Measurements from ENCODE around the genes C9orf152 and SVEP1.

DNA sequence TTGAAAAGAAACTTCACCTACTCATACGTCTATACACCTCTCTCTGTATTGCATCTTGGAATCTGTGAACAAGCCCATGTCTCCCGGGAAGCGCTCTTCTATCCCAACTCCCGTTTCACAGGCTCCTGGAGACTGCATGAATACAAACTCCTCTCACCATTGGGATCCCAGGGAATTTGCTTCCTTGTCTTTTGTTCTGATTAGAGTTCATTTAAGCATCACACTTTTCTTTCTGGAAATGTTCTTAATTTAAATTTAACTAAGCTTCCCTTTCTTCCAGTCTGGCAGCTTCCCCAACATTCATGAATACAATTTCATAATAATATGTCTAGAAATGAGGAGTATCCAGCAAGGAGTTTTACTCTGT is 157.8 kb downstream of the C9orf152 start:
- PRO-cap, 3 experiments = no peak in any of the 3 experiments
- RAMPAGE, long total RNA, 2 experiments = no peak in any of the 2 experiments
- RRBS = no CpG with 5 or more reads among the region's 4 CpGs

DNA sequence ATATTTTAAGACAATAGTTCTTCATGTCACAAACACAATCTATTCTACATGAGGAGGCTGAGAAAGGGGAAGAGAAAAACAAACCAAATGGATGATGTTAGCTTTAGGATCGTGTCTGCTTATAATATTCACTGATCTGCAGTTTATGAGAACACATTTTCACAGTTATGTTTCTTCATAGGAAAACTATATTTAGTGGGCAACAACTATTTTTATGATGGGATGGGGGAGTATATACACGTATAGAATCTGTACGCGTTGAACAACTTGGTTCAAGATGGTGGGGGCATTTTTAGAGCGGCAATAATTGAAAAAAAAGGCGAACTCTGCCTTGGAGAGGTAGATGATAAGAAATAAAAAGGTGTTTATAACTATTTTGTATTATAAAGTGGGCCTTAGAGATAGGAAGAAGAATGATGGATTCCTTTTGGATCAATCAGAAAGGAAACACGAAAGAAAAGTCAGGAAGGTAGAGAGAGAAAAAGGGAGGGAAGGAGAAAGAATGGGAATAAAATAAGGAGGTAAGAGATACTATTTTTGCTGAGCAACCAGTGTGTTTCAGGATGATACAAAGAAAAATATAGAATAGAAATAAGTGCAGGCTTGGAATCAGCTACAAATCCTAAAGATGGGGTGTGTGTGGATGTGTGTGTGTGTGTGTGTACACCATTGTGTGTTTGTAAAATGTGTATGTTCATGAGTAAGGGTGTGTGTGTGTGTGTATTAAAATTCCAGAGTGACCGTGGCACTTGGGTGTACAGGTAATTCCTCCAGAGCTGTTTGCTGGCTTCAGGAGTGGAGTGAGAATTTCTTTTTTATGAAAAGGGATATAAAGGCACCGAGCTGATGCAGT is 38.6 kb downstream of the C9orf152 start:
- PRO-cap, 3 experiments = no peak in any of the 3 experiments
- RAMPAGE, long total RNA, 2 experiments = no peak in any of the 2 experiments
- RRBS = no CpG with 5 or more reads among the region's 9 CpGs

GRCh38 chr9:110207966-110208549 is at the start of gene C9orf152:
C9orf152 (minus strand) TSS chr9:110208159.
- PRO-cap, 3 experiments = no peak in any of the 3 experiments
- RAMPAGE, long total RNA, 2 experiments = no peak in any of the 2 experiments
- RRBS = no CpG with 5 or more reads among the region's 12 CpGs

DNA sequence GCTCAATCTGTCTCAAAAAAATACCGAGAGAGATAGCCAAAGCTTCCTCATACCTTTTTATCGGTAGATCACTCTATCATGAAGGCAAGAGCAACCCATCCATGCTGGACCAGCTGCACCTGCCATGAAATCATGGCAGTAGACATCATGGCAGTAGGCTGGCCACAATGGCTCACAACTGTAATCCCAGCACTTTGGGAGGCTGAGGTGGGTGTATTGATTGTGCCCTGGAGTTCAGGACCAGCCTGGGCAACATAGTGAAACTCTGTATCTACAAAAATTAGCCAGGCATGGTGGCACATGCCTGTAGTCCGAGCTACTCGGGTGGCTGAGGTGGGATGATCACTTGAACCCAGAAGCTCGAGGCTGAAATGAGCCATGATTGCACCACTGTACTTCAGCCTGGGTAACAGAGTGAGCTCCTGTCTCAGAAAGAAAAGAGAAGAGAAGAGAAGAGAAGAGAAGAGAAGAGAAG is 1.5 kb upstream of the C9orf152 start:
- PRO-cap, 3 experiments = no peak in any of the 3 experiments
- RAMPAGE, long total RNA, 2 experiments = no peak in any of the 2 experiments
- RRBS = no CpG with 5 or more reads among the region's 5 CpGs

DNA sequence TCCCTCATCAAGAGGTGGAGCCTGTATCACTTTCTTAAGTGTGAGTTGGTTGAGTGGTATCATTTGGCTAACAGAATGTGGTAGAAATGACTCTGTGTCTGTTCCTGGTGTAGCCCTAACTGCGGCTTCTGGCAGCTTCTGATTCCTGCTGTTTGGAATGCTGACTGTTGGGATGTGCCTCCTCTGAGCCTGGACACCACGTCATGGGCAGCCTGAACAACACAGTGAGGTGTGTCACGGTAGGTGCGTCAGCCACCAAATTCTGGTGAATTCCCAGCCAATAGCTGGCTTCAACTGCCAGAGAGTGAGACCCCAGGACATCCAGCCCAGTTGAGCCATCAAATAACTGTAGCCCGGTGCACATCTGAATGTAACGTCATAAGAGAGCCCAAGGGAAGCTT is 6.1 kb upstream of the C9orf152 start:
- PRO-cap, 3 experiments = no peak in any of the 3 experiments
- RAMPAGE, long total RNA, 2 experiments = no peak in any of the 2 experiments
- RRBS = no CpG with 5 or more reads among the region's 6 CpGs

DNA sequence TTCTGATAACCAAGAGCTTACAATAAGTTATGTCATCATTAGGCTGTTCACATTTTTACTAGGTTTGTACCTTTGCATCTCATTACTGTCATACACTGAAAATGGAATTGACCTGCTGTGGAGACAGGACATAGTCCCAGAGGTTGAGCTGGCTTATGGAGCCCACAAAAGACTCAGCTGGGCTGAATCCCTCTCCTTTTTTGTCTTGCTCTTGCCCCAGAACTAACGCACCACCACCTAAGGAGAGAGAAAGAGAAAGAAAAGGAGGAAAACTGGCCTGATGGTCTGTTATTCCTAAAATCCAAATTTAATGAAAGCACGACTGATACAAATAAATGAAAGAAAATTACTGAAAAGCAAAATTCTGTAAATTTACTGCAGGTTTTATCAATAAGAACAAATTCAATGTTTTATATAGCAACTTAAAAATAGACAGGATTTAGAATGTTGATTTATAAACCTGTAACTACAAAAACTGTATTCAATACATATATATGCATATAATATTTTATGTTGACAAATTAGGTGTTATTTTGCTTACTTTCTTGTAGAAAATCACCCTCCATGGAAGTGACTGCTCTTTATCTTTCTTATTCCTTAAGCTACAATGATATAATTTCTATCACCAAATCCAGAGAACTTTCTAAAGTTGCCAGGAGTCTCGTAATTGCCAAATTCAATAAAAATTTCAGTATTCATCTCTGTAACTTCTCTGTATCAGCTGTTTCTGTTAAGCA is 98.8 kb upstream of the TXNDC8 start:
- PRO-cap, 3 experiments = no peak in any of the 3 experiments
- RAMPAGE, long total RNA, 2 experiments = start-site peak on the minus strand in 1 of 2 experiments, centred at position 490 of the sequence, 5 reads per replicate
- RRBS = no CpG with 5 or more reads among the region's 3 CpGs

DNA sequence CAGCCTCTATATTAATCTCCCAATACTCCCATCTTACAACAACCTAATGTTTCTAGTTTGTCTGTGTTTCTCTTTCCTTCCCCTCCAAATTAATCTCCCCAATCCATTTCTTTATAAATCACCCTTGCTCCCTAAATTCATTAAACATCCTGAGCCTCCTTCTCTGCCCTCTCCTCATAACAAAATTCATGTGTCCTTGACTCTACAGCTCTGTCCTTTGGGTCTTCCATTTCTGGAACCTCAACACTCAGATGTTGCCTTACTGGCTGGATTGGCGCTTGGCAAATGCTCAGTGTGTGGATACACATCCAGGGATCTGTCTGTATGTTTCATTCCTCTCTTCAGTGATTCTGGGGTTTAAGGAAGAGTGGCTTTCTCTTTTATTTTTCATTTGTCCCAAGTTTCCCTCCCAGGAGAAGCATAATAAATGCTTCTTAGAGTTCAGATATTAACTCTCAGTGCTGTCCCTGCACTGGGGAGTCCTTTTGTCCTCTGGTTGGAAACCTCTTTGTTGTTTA is 103.7 kb upstream of the TXNDC8 start:
- PRO-cap, 3 experiments = no peak in any of the 3 experiments
- RAMPAGE, long total RNA, 2 experiments = no peak in any of the 2 experiments
- RRBS = no CpG with 5 or more reads among the region's 1 CpG

DNA sequence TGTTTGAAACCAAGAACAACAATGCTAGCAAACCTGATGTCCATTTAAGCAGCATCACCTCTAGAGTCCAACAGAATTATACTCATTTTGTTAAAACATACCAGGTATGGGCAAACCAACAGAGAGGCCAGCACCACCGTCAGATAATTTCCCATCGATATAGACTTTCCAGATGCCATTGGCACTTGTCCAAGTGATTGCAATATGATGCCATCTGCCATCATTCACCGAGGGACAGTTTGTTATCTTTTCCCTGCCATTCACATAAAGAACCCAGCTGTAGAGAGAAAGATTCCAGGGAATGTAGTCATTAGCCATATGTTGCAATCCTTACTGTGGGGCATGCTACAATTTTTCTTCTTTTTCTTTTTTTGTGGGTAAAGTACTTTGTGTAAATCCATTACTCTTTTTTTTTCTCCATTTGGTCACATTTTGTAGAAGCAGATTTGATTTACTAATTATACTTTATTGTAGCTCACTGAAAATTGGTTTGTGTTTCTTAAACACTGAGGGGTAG is 105.8 kb upstream of the TXNDC8 start:
- PRO-cap, 3 experiments = no peak in any of the 3 experiments
- RAMPAGE, long total RNA, 2 experiments = no peak in any of the 2 experiments
- RRBS = no CpG with 5 or more reads among the region's 3 CpGs

- PRO-cap, 3 experiments = peak in 1 of 3 experiments; most common minus-strand start chr9:110579773 (in 1)
- RAMPAGE, long total RNA, 2 experiments = start-site peak on the minus strand in 2 of 2 experiments, at chr9:110579592-110580103 at its widest, 8 to 15 reads per replicate
- RRBS = 1% methylated on average over 17 of the region's 49 CpGs
Observed at GRCh38 chr9:110579457-110580209, at the start of gene SVEP1. SVEP1 (minus strand) TSS chr9:110579741.

DNA sequence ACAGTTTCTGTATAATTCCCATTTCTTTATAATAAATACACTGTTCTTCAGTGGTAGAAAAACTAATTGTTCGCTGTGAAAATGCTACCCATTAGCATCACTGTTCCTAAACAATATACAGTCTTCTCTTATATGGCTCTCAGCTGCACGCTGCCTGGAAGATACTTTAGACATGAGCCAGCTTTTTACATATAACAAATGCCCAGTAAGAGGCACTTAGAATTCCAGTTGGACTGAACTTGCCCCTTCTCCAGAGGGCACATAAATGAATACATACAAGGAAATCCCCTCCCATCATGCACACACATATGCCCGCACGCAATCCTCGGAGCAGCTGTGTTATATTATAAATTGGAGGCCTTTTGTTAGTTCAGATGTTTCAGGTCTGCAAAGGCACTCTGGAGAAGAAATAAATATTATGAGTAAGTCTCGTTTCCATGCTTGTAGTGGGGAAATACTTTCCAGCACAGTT is 17.7 kb upstream of the MUSK start:
- PRO-cap, 3 experiments = no peak in any of the 3 experiments
- RAMPAGE, long total RNA, 2 experiments = no peak in any of the 2 experiments
- RRBS = no CpG with 5 or more reads among the region's 6 CpGs

- PRO-cap, 3 experiments = no peak in any of the 3 experiments
- RAMPAGE, long total RNA, 2 experiments = no peak in any of the 2 experiments
- RRBS = no CpG with 5 or more reads among the region's 2 CpGs
Observed at GRCh38 chr9:110750054-110750811, 81.6 kb downstream of the MUSK start.

DNA sequence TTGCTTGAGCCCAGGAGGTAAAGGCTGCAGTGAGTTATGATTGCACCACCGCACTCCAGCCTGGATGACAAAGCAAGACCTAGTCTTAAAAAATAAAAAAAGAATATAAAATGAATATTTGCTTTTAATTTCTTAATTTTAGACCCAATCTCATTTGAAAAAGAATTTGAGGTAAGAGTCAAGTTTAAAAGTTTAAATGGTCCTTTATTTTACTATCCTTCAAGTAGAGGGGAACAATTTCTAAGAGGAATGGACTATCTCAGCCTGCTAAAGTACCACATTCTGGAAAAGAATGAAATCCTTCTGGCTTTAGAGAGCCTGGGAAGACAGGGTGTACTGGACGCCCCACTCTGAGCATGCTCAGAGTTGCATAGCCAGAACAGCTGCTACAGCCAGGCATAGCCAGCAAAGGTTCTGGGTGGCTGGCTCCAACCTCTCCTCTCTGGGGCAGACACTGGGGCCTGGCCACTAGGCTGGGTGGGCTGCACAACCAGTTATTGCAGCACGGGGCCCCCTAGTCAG is 143.3 kb downstream of the LPAR1 start:
- PRO-cap, 3 experiments = peak in 2 of 3 experiments; most common plus-strand start position 408 of the sequence (in 1); most common minus-strand start position 284 of the sequence (in 2)
- RAMPAGE, long total RNA, 2 experiments = no peak in any of the 2 experiments
- RRBS = no CpG with 5 or more reads among the region's 3 CpGs

DNA sequence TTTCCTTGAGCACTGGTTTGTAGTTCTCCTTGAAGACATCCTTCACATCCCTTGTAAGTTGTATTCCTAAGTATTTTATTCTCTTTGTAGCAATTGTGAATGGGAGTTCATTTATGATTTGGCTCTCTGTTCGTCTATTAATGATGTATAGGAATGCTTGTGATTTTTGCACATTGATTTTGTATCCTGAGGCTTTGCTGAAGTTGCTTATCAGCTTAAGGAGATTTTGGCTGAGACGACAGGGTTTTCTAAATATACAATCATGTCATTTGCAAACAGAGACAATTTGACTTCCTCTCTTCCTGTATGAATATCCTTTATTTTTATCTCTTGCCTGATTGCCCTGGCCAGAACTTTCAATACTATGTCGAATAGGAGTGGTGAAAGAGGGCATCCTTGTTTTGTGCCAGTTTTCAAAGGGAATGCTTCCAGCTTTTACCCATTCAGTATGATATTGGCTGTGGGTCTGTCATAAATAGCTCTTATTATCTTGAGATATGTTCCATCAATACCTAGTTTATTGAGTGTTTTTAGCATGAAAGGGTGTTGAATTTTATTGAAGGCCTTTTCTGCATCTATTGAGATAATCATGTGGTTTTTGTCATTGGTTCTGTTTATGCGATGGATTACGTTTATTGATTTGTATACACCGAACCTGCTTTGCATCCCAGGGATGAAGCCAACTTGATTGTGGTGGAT is 11.9 kb downstream of the LPAR1 start:
- PRO-cap, 3 experiments = no peak in any of the 3 experiments
- RAMPAGE, long total RNA, 2 experiments = no peak in any of the 2 experiments
- RRBS = no CpG with 5 or more reads among the region's 6 CpGs

GRCh38 chr9:111039398-111039522 is 990 bp upstream of the LPAR1 start:
- PRO-cap, 3 experiments = no peak in any of the 3 experiments
- RAMPAGE, long total RNA, 2 experiments = no peak in any of the 2 experiments
- RRBS = no CpG with 5 or more reads among the region's 5 CpGs

DNA sequence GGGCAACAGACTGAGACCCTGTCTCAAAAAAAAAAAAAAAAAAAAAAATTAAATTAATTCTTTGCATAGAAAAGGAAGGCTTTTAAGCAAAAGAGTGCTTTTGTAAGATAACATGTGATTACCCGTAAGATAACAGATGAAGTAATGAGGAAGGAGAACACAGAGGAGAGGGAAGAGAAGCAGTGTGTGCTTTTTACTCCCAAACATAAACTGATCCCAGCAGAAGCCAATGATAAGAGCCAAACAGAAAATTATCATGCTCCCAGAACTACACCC is 42.2 kb downstream of the OR2K2 start:
- PRO-cap, 3 experiments = no peak in any of the 3 experiments
- RAMPAGE, long total RNA, 2 experiments = no peak in any of the 2 experiments
- RRBS = no CpG with 5 or more reads among the region's 1 CpG

GRCh38 chr9:111516001-111516624 is 8.9 kb upstream of the ZNF483 start:
- PRO-cap, 3 experiments = no peak in any of the 3 experiments
- RAMPAGE, long total RNA, 2 experiments = no peak in any of the 2 experiments
- RRBS = no CpG with 5 or more reads among the region's 3 CpGs

DNA sequence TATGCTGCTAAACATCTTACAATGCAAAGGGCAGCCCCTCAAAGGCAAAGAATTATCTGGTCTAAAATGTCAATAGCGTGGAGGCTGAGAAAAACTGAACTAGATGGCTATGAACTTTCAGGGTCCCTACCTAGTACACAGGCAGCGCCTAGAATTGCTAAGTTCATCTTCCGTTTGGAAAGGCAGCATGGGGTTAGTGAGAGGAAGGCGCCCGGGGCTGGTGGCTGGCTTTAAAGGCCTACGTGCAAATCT is 463 bp upstream of the DNAJC25 start:
- PRO-cap, 3 experiments = no peak in any of the 3 experiments
- RAMPAGE, long total RNA, 2 experiments = no peak in any of the 2 experiments
- RRBS = no CpG with 5 or more reads among the region's 6 CpGs

DNA sequence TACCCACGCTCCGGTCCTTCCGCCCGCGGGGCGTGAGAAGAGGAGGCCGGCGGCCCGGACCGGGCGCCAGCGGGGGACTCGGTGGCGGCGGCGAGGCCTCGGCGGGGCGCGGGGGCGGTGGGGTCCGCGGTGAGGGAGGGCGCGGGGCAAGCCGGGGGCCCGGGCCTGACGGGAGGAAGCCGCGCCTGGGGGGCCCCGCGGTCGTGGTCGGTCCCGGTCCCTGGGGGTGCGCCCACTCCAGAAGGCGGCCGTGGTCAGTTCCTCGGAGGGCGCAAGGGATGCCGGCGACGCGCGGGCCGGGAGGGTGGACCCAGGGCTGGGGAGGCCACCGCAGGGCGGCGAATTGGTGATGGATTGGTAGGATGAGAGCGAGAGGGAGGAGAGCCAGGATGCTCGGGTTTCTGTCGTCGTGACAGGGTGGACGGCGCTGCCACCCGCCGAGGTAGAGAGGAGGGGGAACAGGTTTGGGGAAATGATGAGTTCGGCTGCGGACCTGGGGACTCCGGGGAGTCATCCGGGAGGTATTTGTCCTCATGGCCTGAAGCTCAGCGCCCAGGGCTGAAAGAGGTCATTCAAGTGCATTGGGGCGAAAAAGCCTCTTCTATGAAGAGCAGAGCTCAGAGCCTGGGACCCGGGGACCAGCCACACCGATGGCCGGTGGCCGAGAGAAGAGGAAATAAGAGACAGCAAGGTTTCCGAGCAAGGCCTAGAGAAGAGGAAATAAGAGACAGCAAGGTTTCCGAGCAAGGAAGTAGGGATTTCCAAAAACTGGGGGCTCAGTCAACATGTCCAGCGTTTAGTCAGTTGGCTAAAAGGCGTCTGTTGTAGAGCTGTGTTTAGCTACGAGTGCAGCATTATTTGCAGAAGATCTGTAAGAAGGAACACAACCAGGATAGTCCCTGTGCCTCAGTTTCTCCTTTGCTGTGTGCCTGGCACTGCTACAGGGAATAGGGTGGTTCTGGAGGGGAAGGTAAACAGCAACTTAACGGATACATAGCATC is 625 bp downstream of the GNG10 start:
- PRO-cap, 3 experiments = no peak in any of the 3 experiments
- RAMPAGE, long total RNA, 2 experiments = no peak in any of the 2 experiments
- RRBS = under 1% methylated on average over 30 of the region's 73 CpGs

- PRO-cap, 3 experiments = peak in 3 of 3 experiments; most common plus-strand start chr9:111897158 (in 3); most common minus-strand start chr9:111896998 (in 2)
- RAMPAGE, long total RNA, 2 experiments = no peak in any of the 2 experiments
- RRBS = 2% methylated on average over 13 of the region's 55 CpGs
Observed at GRCh38 chr9:111896914-111897341, 314 bp downstream of the UGCG start.

GRCh38 chr9:111897342-111898231 is 973 bp downstream of the UGCG start:
- PRO-cap, 3 experiments = peak in 3 of 3 experiments; most common plus-strand start chr9:111898143 (in 2); most common minus-strand start chr9:111898070 (in 3)
- RAMPAGE, long total RNA, 2 experiments = start-site peak on the minus strand in 2 of 2 experiments, at chr9:111898033-111898088 at its widest, 11 to 41 reads per replicate
- RRBS = 7% methylated on average over 8 of the region's 31 CpGs